Spleen (tissue), 7 donors: ENCODE measurements around the gene LMOD3.

DNA sequence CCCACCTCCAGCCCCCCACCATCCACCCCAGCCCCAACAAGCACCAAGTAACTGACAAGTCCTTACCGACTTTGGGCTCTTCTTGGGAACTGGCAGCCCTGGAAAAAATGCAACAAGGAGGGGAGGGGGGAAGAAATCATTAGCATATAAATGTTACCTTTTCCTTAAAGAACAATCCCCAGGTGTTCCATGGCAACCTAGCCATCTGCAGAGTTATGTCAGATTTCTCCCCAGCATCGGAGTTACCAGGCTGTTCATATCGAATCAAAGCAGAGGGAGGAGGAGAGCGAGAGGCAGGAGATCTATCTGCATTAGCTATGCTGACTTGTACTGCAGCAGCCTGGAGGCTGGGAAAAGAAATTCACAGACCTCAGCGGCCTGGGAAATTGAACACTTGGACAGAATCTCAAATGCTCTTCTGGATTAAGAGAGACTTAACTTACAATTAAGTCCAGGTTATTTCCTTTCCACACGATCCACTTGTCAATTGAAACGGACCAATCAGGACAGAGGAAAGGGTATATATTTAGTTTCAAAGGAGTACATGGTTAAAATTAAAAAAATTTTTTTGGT is 637.3 kb downstream of the MAGI1 start:
- PRO-cap, 4 experiments = no peak in any of the 4 experiments
- RAMPAGE, long total RNA, 4 experiments = no peak in any of the 4 experiments

DNA sequence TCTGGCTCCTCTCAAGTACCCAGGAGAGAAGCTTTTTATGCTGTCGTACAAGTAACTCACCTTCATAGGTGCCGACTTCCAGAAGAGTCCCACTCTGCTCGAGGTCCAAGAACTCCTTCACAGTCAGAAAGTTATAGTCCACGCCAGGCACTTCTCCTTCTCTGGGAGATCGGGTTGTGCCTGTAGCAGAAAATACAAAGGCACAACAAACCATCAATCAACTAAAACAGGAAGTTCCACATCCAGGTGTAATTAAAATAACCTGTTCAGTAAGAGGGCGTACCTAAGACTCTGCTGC is 545.3 kb downstream of the MAGI1 start:
- PRO-cap, 4 experiments = no peak in any of the 4 experiments
- RAMPAGE, long total RNA, 4 experiments = no peak in any of the 4 experiments

GRCh38 chr3:65577684-65578289 is 460.9 kb downstream of the MAGI1 start:
- PRO-cap, 4 experiments = no peak in any of the 4 experiments
- RAMPAGE, long total RNA, 4 experiments = no peak in any of the 4 experiments

GRCh38 chr3:65596566-65596958 is 442.2 kb downstream of the MAGI1 start:
- PRO-cap, 4 experiments = no peak in any of the 4 experiments
- RAMPAGE, long total RNA, 4 experiments = no peak in any of the 4 experiments

DNA sequence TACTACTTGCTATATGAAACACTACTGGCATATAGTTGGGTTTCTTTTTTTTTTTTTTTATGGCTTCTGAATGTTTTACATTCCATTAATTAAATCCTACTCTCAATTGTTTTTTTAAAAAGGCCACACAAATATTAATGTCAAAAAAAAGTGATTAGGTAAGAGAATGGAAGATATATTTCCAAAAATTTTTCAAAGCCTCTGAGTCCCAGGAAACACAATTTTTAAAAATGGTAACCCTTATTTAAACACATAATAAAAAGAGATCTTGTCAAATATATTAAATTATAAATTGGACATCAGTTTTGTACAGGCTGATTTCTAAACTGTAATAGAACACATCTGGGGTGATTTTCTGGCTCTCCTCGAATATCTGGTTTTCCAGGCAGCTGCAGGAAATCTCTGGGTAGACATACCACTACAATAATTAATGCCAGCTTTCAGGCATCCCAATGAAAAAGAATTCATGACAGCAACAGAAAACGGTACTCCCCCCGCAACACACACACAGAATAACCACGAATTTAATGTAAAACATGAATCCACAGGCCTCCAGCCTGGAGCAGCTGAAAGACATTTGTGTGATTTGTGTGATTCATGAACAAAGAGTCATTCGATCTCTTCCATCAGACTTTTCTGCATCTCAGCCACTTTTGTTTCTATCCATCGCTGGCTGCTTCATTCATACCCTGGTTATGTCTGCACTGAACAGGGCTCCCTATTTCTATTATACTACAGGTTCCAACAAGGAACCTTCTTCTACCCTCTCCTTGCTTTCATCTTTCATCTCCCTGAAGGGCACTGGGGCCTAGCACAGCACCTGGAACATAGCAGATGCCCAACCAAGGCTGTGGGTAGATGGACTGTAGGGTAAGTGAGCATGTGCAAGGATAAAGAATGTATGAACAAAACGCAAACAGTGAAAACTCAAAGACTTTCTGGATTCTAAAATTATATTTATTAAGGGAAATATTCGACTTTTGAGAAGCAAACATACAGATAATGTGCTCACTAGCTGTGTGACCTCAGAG is 262.2 kb downstream of the MAGI1 start:
- PRO-cap, 4 experiments = no peak in any of the 4 experiments
- RAMPAGE, long total RNA, 4 experiments = no peak in any of the 4 experiments

- PRO-cap, 4 experiments = peak in 3 of 4 experiments; most common plus-strand start chr3:65857231 (in 1); most common minus-strand start chr3:65856820 (in 3)
- RAMPAGE, long total RNA, 4 experiments = no peak in any of the 4 experiments
Measured at GRCh38 chr3:65856538-65857459, 181.9 kb downstream of the MAGI1 start.

DNA sequence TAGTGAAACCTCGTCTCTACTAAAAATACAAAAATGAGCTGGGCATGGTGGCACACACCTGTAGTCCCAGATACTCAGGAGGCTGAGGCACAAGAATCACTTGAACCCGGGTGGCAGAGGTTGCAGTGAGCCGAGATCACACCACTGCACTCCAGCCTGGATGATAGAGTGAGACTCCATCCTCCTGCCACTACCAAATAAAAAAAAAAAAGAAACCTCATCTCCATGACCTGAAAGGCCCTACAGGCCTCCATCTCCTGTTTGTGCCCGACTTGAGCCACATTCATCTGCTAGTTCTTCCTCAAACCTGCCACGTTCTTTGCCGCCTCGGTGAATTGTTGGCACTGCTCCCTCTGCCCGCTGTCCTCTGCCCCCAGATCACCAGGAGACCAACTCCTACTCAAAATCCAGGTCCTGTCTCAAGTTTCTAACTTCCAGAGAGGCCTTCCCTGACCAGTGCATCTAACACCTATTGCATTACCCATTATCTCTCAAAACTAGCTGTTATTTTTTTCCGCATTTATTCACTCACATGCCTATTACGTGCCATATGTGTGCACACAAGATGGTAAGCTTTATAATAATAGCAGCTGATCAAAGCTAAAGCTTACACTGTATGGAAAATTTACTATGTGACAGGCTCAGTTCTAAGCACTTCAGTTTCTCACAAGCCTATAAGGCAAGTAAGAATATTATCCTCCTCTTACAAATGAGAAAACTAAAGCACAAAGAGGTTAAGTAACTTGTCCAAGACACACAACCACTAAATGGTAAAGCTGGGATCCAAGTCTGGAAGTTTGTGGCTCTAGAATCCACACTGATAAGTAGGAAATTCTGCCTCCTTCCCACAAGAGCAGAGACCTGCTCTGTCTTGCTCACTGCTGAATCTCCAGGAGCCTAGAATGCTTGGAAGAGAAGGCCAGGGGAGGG is 60.9 kb downstream of the MAGI1 start:
- PRO-cap, 4 experiments = no peak in any of the 4 experiments
- RAMPAGE, long total RNA, 4 experiments = no peak in any of the 4 experiments

GRCh38 chr3:66425056-66425539 is 75.7 kb downstream of the LRIG1 start:
- PRO-cap, 4 experiments = no peak in any of the 4 experiments
- RAMPAGE, long total RNA, 4 experiments = no peak in any of the 4 experiments

DNA sequence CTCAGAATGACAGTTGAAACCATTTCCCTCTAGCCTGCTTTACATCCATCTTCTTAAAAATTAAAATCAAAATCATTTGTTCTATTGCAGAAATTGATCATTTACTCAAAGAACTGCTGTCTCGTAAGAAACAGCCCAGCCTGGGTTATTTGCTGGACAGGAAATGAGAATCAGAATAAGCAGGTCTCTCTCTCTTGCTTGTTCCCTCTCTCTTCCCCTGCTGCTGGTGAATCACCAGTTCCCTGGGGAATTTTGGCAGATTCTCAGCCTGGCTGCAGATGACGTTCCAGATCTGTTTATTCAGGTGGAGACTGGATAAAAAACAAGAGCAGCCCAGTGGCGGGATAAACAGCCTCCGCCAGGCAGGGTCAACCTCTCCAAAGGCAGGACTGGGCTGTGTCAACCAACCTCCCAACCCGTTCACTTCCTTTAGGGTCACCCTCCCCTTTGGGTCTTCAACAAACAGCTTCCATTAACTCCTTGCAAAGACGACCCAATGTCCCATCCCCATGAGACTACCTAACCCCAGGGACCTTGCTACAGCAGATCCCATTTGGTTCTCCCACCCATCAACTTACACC is 72.1 kb downstream of the LRIG1 start:
- PRO-cap, 4 experiments = no peak in any of the 4 experiments
- RAMPAGE, long total RNA, 4 experiments = no peak in any of the 4 experiments

DNA sequence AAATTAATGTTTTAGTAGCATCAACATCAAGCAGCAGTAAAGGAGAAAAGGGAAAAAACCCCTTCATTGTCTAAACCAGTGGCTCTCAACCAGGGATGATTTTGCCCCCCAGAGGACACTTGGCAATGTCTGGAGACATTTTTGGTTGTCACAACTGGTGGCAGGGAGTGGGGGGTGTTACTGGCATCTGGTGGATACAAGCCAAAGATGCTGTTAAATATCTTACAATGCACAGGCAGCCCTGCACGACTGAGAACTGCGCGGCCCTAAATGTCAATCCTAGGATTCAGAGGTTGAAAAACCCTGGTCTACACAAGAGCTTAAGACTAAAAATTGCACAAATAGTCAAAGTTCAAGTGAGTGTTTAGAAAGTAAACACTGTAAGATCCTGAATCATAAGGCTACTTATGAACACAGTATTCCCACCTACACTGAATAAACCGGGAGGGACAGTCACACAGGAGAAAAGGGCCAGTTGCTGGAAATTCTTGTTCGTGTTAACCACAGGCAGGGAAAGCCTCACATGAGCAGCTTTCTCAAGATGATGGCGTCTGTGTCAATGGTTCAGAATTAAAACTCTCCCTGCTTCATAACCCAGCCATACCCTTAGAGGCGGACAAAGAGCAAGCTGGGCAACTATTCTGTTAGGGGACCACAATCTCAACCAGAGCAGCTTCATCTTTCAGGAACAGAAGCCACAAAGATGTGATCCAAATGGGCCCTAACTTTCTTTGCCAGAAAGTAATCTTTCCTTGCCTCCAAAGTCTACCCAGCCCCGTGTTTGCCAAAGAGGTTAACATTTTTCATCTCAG is 37.7 kb downstream of the LRIG1 start:
- PRO-cap, 4 experiments = no peak in any of the 4 experiments
- RAMPAGE, long total RNA, 4 experiments = no peak in any of the 4 experiments

GRCh38 chr3:66582953-66583436 is 82.2 kb upstream of the LRIG1 start:
- PRO-cap, 4 experiments = no peak in any of the 4 experiments
- RAMPAGE, long total RNA, 4 experiments = no peak in any of the 4 experiments

DNA sequence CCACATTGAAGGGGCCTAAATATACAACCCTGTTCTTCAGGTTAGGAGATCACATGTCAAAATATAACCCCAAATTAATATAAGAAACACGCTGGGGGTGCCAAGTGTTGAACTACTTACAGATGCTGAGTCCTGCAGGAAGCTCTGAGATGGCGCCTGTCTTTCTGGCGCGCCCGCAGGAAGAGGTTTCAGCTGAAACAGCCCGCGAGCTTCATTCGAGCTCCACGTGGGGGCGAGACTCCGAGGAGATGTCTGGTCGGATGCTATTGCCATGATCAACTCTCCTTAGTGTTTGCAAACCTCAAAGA is 25.9 kb upstream of the KBTBD8 start:
- PRO-cap, 4 experiments = peak in 1 of 4 experiments; most common minus-strand start position 189 of the sequence (in 1)
- RAMPAGE, long total RNA, 4 experiments = no peak in any of the 4 experiments

- PRO-cap, 4 experiments = peak in 1 of 4 experiments; most common minus-strand start chr3:67018972 (in 1)
- RAMPAGE, long total RNA, 4 experiments = no peak in any of the 4 experiments
Measured at GRCh38 chr3:67018880-67019089, 20.7 kb downstream of the KBTBD8 start.

DNA sequence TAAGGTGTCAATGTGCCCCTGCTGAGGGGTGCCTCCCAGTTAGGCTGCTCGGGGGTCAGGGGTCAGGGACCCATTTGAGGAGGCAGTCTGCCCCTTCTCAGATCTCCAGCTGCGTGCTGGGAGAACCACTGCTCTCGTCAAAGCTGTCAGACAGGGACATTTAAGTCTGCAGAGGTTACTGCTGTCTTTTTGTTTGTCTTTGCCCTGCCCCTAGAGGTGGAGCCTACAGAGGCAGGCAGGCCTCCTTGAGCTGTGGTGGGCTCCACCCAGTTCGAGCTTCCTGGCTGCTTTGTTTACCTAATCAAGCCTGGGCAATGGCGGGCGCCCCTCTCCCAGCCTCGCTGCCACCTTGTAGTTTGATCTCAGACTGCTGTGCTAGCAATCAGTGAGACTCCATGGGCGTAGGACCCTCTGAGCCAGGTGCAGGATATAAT is 77.5 kb downstream of the TAFA1 start:
- PRO-cap, 4 experiments = no peak in any of the 4 experiments
- RAMPAGE, long total RNA, 4 experiments = no peak in any of the 4 experiments

DNA sequence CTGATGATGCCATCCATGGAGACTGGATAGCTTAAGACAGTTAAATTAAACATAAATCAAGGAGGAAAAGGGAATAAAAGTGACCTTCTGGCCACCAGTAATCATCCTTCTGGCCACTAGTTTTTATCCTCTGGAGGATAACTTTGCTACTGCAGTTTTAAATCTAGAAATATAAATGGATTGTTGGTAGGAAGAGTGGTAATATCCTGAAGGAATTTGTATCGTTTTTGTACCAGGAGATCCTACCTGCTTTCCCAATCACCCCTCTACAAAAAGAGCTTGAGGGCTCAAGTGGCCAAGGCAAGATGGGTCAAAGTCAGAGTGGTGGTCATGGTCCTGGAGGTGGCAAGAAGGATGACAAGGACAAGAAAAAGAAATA is 297.0 kb downstream of the TAFA4 start:
- PRO-cap, 4 experiments = no peak in any of the 4 experiments
- RAMPAGE, long total RNA, 4 experiments = start-site peak on the plus strand in 3 of 4 experiments, centred at positions 289 to 291 of the sequence, 29 to 35 reads per replicate

DNA sequence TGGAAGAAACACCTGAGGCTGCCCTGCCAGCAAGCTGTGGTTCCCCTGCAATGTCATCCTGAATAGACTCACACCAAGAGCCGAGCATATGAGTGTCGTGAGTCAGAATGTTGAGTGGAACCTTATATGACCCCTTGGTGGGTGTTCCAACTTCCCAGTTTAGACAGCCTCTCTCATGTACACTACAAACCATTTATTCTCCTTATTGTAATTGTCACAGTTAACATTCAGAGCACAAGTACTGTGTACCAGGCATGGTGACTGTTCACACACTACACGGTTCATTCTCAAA is 16.8 kb downstream of the EOGT start:
- PRO-cap, 4 experiments = peak in 2 of 4 experiments; most common minus-strand start position 60 of the sequence (in 2)
- RAMPAGE, long total RNA, 4 experiments = no peak in any of the 4 experiments

- PRO-cap, 4 experiments = no peak in any of the 4 experiments
- RAMPAGE, long total RNA, 4 experiments = no peak in any of the 4 experiments
Measured at GRCh38 chr3:69052825-69053363, 761 bp upstream of the TMF1 start.

GRCh38 chr3:69104356-69104885 is 18.0 kb downstream of the LMOD3 start:
- PRO-cap, 4 experiments = no peak in any of the 4 experiments
- RAMPAGE, long total RNA, 4 experiments = start-site peak on the plus strand in 1 of 4 experiments, at chr3:69104597-69104656 at its widest, 77 reads per replicate

- PRO-cap, 4 experiments = no peak in any of the 4 experiments
- RAMPAGE, long total RNA, 4 experiments = start-site peak on the minus strand in 2 of 4 experiments, at chr3:69122132-69122170 at its widest, 14 to 17 reads per replicate
Measured at GRCh38 chr3:69121944-69122936, at the start of gene LMOD3. Gene LMOD3 (minus strand): TSS chr3:69122595.

- PRO-cap, 4 experiments = no peak in any of the 4 experiments
- RAMPAGE, long total RNA, 4 experiments = no peak in any of the 4 experiments
Measured at GRCh38 chr3:69306477-69307330, 79.2 kb downstream of the FRMD4B start.